Metastatic Lung Carcinoma in the Adrenal Gland (tissue), 1 donor: ENCODE measurements around a stretch of chr19.

GRCh38 chr19:16871279-16872623, 17.0 kb upstream of the F2RL3 start:
- PRO-cap, result no peak

DNA sequence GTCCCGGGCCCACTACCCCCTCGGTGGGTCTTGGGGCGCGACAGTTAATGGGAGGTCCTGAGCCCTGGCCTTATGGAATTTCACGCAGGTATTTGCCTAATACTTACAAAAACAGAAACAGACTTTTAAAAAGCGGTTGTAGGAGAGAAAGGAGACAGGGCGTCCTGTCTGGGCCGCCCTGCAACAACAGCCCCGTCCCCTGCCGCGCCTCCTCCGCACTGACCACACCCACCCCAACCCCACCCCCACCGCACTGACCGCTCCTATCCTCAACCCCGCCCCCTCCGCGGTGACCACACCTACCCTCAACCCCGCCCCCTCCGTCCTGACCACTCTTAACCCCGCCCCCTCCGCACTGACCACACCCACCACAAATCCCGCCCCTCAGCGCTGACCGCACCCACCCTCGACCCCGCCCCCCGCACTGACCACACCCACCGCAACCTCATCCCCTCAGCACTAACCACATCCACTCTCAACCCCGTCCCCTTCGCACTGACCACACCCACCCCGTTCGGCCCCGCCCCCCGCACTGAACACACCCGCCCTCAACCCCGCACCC, 8.0 kb downstream of the F2RL3 start:
- PRO-cap, result unidirectional peak, minus-strand start at position 220 of the sequence

- PRO-cap, result no peak
Measured at GRCh38 chr19:17149615-17150025, 65.5 kb upstream of the USE1 start.

GRCh38 chr19:17153961-17154600, 61.1 kb upstream of the USE1 start:
- PRO-cap, result no peak

- PRO-cap, result no peak
Measured at GRCh38 chr19:17192594-17193066, 22.5 kb upstream of the USE1 start.

DNA sequence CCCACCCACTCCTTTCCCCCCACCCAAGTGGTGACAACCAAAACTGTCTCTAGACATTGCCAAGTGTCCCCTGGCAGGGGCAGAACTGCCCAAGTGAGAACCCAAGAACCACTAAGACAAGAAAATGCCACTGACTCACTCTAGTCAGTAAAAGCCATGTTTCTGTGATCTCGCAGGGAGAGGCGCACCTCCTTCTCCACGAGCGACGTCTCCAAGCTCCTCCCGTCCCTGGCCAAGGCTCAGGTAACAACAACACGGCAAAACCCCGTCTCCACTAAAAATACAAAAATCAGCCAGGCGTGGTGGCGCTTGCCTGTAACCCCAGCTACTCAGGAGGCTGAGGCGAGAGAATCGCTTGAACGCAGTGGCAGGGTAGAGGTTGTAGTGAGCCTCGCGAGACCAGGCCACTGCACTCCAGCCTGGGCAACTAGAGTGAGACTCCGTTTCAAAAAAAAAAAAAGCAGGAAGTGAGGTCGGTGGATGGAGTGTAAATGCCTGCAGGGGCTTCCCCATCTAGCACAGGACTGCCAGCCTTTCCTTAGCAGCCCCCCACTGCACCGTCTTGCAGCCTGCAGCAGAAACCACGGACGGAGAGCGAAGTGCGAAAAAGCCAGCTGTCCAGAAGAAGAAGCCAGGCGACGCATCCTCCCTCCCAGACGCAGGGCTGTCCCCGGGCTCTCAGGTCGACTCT, 17.4 kb upstream of the USE1 start:
- PRO-cap, result no peak

GRCh38 chr19:17209181-17210168, 5.7 kb upstream of the USE1 start:
- PRO-cap, result no peak

DNA sequence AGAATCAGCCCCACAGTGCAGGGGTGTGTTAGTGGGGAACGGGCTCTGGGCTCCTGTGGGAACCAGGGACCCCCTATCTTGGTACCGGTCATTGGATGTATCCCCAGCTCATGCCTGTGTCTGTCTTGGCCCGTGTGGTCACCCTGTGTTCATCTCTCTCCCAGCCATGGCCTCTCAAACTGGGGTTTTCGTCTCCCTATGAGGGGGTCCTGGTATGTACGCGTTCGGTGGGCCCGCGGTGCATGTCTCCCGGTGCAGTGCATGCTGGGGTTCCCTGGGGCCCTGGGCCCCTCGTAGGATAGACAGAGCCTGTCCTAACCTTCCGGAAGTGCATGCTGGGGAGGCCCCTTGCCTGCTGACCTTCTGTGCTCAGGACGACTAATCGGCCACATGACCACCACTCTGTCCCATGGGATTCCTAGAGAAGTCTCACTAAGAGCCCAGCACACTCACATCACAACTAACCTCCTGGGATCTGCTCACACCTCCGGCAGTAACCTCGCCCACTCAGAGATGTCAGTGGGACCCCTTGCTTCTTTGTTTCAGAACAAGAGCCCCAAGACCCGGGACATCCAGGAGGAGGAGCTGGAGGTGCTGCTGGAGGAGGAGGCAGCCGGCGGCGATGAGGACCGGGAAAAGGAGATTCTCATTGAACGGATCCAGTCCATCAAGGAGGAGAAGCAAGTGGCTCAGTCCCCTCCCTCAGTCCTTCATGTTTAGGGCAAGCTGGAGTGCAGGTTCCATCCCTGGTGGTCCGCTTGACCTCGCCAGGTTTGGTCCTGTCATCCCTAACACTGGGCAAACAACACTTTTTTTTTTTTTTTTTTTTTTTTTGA, 4.8 kb upstream of the USE1 start:
- PRO-cap, result no peak

GRCh38 chr19:17211429-17211938, 3.7 kb upstream of the USE1 start:
- PRO-cap, result no peak

DNA sequence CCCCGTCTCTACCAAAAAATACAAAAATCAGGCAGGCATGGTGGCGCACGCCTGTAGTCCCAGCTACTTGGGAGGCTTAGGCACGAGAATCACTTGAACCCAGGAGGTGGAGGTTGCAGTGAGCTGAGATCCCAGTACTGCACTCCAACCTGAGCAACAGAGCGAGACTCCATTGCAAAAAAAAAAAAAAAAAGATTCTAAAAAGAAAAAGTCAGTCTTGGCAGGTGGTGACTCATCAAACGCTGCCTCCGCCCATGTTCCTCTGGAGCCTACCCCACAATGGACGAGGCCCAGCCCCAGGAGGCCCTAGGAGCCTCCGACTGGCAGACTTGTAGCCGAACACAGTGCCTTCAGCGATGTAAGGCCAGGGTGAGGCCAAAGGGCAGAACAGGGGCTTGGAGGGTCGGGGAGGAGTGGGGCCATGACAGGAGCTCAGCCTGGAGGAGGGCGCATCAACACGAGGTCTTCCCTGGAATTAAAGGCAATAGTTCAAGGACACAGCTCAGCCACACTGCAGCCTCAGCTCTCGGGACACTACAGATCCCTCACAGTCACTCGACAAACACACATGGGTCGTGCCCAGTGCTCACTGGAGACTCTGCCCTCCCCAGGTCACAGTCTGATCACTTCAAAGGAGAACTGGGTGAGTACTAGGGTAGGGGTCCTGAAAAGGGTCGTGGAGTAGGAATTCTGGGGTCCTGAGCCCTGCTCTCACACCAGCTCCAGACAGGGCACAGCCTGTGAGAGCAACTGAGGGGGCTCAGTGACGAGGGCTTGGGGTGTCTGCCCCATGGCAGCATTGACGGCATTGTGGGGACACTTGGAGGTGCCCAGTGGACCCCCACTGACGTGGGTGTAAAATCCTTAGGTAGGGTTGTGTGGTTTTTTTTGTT, 5.2 kb downstream of the USE1 start:
- PRO-cap, result no peak

GRCh38 chr19:17243913-17244681, 1.6 kb downstream of the NR2F6 start:
- PRO-cap, result bidirectional peak, plus-strand start at chr19:17244201, minus-strand start at chr19:17244089

- PRO-cap, result no peak
Measured at GRCh38 chr19:17271281-17271727, 4.1 kb downstream of the BABAM1 start.

DNA sequence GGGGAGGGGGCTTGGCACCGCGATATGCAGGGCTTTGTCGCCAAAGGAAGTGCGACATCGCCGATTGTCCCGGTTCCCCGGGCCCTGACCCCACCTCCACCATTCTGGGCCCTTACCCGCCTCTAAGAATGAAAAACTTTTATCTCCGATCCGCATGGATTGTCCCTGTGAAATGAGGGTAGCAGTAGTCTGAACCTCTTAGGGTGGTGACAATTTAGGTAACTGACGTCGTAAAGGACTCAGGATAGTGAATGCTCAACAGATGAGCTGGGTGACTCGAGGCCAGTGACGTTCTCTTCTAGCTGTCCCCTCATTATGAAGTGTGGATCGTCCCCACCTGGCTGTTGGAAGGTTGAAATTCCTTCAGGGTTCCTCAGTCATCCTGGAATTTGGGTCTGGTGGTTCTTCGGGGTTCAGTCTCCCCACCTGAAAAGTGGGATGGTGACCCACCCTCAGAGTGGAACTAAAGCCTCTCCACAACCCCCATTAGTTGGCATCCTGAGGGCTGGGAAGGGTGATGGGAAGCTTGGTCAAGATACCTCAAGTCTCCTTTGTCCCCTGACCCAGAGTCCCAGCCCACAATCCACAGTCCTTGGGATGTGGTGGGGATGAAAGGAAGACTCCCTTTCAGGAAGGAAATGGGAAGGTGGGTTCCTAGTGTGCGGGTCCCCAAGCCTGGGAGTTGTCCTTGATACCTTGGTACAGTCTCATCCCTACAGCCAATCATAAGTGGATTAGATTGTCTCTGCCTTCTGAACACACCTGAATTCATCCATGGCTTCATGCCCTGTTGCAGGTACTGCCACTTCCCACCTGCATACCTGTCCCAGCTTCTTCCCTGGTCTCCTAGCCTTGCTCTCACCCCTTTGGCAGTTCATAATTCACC, 931 bp downstream of the DDA1 start:
- PRO-cap, result no peak

- PRO-cap, result bidirectional peak, plus-strand start at chr19:17312188, minus-strand start at chr19:17312068
Measured at GRCh38 chr19:17311809-17312334, 2.5 kb downstream of the DDA1 start.

DNA sequence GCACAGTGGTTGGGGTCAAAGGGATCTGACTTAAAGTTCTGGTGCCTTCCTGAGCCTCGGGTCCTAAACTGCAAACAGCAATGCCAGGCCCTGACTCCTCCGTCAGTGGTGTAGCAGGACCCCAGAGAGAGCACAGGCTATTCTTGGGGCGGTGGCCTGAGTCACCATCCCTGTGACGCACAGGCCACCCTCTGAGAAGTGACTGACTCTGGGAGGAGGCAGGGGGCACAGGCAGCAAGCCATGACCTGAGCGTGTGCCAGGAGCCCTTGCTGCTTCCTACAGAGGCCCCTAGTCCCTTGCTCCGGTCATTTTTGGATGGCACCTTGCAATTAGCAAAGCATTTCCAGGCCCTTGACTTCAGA, 18.7 kb downstream of the PLVAP start:
- PRO-cap, result no peak

DNA sequence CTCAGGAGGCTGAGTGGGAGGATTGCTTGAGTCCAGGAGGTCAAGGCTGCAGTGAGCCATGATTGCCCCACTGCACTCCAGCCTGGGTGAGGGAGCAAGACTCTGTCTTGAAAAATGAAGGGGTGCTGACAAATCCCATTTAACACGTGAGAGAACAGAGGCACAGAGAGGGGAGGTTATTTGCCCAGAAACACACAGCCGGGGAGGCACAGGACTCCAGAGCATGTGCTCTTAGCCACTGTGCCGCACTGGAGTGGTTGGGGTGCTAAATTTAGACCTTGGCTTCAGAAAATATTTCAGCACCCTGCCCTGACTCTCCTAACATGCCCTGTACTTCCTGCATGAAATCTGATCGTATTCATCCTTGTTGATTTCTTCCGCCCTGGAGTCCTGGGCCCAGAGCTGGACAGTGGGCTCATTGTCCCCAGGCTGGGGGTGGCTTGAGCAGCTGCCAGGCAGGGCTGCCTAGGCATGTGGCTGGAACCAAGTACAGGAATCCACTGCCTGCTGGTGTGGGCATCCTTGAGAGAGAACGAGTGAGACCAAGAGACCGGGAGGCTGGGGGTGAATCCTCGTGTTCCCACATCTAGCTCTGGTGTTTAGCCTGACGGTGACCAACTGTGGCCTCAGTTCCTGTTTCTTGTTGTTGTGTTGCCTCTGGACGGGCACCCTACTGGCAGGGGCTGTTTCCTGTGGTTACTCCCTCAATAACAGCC, 5.3 kb downstream of the SLC27A1 start:
- PRO-cap, result no peak

DNA sequence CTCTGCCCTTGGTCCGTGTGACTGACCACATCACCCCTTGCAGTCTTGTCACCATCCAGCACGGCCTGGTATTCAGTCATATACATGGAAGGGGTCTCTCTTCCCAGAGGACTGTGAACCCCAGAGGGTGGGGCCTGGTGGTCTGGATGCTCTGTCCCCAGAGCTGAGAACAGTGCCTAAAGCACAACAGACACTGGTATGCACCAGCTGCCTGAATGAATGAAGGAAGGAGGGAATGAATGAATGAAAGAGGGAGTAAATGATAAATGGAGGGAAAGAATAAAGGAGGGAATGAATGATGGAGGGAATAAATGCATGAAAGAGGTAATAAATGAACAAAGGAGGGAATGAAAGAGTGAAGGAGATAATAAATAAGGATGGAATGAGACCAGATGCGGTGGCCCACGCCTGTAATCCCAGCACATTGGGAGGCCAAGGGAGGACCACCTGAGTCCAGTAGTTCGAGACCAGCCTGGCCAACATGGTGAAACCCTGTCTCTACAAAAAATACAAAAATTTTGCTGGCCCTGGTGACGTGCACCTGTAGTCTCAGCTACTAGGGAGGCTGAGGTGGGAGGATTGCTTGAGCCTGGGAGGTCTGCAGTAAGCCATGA, 13.7 kb downstream of the SLC27A1 start:
- PRO-cap, result no peak

DNA sequence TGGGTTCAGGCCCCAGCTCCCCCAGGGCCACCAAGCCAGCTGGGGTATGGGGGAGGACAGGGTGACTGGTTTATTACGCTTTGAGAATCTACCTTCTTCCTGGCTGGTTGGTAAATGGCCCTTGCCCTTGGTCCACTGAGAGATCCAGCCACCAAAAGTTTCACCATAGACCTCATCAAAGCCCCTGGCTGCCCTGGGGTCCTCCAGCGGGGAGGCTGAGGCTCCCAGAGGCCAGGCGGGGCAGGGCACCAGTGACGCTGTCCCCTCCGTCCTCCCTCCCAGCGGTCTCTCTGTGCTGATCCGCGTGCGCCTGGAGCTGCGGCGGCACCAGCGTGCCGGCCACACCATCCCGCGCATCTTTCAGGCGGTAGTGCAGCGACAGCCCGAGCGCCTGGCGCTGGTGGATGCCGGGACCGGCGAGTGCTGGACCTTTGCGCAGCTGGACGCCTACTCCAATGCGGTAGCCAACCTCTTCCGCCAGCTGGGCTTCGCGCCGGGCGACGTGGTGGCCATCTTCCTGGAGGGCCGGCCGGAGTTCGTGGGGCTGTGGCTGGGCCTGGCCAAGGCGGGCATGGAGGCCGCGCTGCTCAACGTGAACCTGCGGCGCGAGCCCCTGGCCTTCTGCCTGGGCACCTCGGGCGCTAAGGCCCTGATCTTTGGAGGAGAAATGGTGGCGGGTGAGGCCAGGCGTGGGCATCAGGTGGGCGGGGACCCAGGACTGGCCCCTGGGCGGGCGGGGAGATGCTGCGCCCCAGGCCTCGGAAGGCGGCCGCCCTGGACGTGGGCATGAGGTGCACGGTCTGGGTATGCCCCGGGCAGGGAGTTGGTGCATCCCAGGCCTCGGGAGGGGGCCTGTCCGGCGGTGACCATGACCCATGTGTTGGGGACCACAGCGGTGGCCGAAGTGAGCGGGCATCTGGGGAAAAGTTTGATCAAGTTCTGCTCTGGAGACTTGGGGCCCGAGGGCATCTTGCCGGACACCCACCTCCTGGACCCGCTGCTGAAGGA, 16.3 kb downstream of the SLC27A1 start:
- PRO-cap, result no peak

DNA sequence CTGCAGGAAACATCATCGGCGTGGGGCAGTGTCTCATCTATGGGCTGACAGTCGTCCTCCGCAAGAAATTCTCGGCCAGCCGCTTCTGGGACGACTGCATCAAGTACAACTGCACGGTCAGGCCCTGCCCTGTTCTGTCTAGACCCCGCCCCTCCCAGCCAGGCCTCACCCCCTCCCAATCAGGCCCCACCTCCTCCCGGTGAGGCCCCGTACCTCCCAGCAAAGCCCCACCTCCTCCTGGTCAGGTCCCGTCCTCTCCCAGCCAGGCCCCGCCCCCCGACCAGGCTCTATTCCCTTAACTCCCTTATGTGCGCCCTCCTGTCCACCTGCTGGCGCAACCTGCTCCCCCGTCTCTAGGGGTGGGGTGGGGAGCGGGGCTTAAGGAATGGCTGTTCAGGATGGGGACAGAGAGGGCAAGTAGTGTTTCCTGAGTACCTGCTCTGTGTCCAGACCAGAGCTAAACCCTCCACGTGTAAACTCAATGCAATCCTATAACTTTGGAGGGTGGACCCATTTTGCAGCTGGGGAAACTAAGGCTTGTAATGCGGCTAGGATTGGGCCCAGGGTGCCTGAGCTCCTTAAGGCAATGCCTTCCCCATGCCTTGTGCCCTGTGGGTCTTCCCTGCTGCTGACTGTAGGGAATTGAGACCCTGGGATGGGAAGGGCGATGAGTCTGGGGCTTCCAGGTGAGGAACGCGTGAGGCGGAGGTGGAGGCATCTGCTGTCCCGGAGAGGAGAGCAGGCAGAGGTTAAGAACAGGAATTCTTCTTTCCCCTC, 18.9 kb downstream of the SLC27A1 start:
- PRO-cap, result unidirectional peak, minus-strand start at position 73 of the sequence; unidirectional peak, minus-strand start at position 105 of the sequence

GRCh38 chr19:17616207-17617364, 61.1 kb downstream of the COLGALT1 start:
- PRO-cap, result no peak